SK-N-SH (cell line): ENCODE measurements around a stretch of chr22.

DNA sequence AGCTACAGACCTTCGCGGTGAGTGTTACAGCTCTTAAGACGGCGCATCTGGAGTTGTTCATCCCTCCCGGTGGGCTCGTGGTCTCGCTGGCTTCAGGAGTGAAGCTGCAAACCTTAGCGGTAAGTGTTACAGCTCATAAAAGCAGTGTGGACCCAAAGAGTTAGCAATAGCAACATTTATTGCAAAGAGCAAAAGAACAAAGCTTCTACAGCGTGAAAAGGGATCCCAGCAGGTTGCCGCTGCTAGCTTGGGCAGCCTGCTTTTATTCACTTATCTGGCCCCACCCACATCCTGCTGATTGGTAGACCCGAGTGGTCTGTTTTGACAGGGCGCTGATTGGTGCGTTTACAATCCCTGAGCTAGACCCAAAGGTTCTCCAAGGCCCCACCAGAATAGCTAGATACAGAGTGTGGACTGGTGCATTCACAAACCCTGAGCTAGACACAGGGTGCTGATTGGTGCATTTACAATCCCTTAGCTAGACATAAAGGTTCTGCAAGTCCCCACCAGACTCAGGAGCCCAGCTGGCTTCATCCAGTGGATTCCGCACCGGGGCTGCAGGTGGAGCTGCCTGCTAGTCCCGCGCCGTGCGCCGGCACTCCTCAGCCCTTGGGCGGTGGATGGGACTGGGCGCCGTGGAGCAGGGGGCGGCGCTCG lies 725.4 kb downstream of the TBC1D22A start:
- RRBS = no CpG with 5 or more reads among the region's 26 CpGs
CAGE:
- cytosol, long polyA plus RNA = no peak
- long polyA plus RNA = no peak
- nucleus, long polyA plus RNA = no peak

DNA sequence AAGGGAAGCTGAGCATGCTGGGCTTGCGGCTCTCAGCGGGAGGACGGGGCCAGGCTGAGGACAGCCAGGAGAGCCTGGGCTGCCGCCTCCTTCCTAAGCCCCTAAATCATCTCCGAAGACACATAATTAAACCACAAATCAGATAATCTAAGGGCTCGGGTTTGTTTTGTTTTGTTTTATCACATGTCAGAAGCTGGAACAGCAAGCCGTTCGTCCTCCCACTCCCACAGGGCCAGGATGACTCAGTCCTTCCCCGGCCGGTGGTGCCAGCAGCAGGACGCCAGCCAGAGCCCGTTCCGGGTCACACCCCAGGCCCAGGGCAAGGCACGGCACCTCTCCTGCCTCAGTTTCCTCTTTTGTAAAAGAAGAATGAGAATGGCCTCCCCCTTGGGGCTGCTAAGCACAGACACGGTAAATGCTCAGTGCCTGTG lies 399.3 kb upstream of the TAFA5 start:
- RRBS = 3% methylated on average over 4 of the region's 15 CpGs
CAGE:
- cytosol, long polyA plus RNA = no peak
- long polyA plus RNA = no peak
- nucleus, long polyA plus RNA = no peak

GRCh38 chr22:48097301-48097863 lies 392.0 kb upstream of the TAFA5 start:
- RRBS = no CpG with 5 or more reads among the region's 11 CpGs
CAGE:
- cytosol, long polyA plus RNA = no peak
- long polyA plus RNA = no peak
- nucleus, long polyA plus RNA = no peak

GRCh38 chr22:48369936-48370423 lies 119.4 kb upstream of the TAFA5 start:
- RRBS = no CpG with 5 or more reads among the region's 11 CpGs
CAGE:
- cytosol, long polyA plus RNA = no peak
- long polyA plus RNA = no peak
- nucleus, long polyA plus RNA = no peak

- RRBS = no CpG with 5 or more reads among the region's 15 CpGs
CAGE:
- cytosol, long polyA plus RNA = no peak
- long polyA plus RNA = no peak
- nucleus, long polyA plus RNA = no peak
These were observed 12.0 kb upstream of the TAFA5 start for GRCh38 chr22:48477343-48477860.

GRCh38 chr22:48576444-48577344 lies 87.3 kb downstream of the TAFA5 start:
- RRBS = 4% methylated on average over 56 of the region's 98 CpGs
CAGE:
- cytosol, long polyA plus RNA = no peak
- long polyA plus RNA = no peak
- nucleus, long polyA plus RNA = no peak

GRCh38 chr22:48719065-48719468 lies 229.7 kb downstream of the TAFA5 start:
- RRBS = no CpG with 5 or more reads among the region's 15 CpGs
CAGE:
- cytosol, long polyA plus RNA = no peak
- long polyA plus RNA = no peak
- nucleus, long polyA plus RNA = no peak

- RRBS = no CpG with 5 or more reads among the region's 4 CpGs
CAGE:
- cytosol, long polyA plus RNA = no peak
- long polyA plus RNA = no peak
- nucleus, long polyA plus RNA = no peak
These were observed 577.4 kb downstream of the TAFA5 start for GRCh38 chr22:49066881-49067080.

DNA sequence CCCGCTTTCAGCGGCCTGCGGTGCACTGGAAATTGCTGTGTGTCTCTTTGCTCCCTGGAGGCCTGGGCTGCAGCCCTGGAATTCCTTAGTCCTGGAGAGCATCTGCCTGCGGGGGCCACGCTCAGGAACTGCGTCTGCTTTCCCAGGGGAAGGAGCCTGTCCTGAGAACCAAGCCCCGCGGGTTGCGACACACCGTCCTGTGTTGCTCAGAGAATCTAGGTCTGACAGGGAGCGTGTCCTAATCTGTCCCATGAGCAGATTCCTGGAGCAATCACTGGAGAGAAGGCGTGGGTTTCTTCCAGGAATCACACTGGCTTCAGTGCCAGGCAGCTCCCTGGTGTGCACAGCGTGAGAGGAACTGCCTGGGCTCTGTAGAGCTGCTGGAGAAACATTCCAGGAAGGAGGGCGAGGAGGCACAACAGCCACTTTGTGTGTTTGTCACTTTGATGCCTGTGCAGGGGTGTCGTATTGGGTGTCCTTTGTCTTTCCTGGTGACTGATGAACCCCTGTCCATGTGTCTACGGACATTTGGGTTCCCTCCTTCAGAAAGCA lies 630.3 kb downstream of the TAFA5 start:
- RRBS = no CpG with 5 or more reads among the region's 16 CpGs
CAGE:
- cytosol, long polyA plus RNA = no peak
- long polyA plus RNA = no peak
- nucleus, long polyA plus RNA = no peak

GRCh38 chr22:49462889-49463335 lies 364.8 kb downstream of the BRD1 start:
- RRBS = 49% methylated on average over 7 of the region's 16 CpGs
CAGE:
- cytosol, long polyA plus RNA = no peak
- long polyA plus RNA = no peak
- nucleus, long polyA plus RNA = no peak

GRCh38 chr22:49610457-49611360 lies 217.0 kb downstream of the BRD1 start:
- RRBS = no CpG with 5 or more reads among the region's 7 CpGs
CAGE:
- cytosol, long polyA plus RNA = no peak
- long polyA plus RNA = no peak
- nucleus, long polyA plus RNA = no peak

GRCh38 chr22:49620321-49621006 lies 207.2 kb downstream of the BRD1 start:
- RRBS = 28% methylated on average over 2 of the region's 24 CpGs
CAGE:
- cytosol, long polyA plus RNA = no peak
- long polyA plus RNA = no peak
- nucleus, long polyA plus RNA = no peak

DNA sequence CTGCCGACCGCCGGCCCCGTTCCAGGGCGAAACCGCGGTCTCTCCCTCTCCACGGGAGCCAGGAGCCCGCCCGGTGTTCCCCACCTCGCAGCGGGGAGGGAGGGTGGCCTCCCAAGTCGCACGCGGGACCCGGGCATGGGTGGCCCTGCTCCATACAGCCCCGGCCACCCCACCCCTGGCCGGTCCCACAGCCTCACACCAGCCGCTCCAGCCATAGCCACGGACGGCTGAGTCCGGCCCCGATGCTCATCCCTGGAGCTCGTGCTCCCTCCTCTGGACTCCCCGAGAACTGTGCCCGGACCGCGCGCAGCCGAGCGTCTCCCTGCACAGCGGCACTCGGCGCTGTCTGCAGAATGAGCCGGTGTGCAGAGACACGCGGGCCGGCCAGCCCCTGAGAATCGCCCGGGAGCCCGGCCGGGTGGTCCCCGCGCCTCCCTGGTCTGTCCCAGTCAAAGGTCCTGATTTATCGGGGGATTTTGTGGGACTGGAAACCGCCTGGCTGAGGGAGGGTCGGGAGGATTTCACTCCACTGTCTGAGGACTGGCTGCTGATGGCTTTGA lies 102.8 kb downstream of the BRD1 start:
- RRBS = 8% methylated on average over 32 of the region's 47 CpGs
CAGE:
- cytosol, long polyA plus RNA = no peak
- long polyA plus RNA = no peak
- nucleus, long polyA plus RNA = no peak

- RRBS = 81% methylated on average over 3 of the region's 29 CpGs
CAGE:
- cytosol, long polyA plus RNA = no peak
- long polyA plus RNA = no peak
- nucleus, long polyA plus RNA = no peak
These were observed 36.8 kb downstream of the BRD1 start for GRCh38 chr22:49790651-49791411.

DNA sequence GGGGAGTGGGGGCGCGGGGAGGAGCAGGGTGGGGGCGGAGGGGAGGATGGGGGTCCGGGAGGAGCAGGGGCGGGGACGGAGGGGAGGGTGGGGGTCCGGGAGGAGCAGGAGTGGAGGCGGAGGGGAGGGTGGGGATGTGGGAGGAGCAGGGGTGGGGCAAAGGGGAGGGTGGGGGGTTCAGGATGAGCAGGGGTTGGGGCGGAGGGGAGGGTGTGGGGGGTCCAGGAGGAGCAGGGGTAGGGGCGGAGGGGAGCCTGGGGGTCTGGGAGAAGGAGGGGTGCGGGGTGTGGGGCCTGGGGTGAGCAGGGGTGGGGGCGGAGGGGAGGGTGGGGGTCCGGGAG lies 17.1 kb downstream of the CRELD2 start:
- RRBS = 3% methylated on average over 3 of the region's 13 CpGs
CAGE:
- cytosol, long polyA plus RNA = no peak
- long polyA plus RNA = no peak
- nucleus, long polyA plus RNA = no peak

GRCh38 chr22:49947032-49947491 lies 13.5 kb upstream of the PIM3 start:
- RRBS = 95% methylated on average over 5 of the region's 14 CpGs
CAGE:
- cytosol, long polyA plus RNA = no peak
- long polyA plus RNA = no peak
- nucleus, long polyA plus RNA = no peak

DNA sequence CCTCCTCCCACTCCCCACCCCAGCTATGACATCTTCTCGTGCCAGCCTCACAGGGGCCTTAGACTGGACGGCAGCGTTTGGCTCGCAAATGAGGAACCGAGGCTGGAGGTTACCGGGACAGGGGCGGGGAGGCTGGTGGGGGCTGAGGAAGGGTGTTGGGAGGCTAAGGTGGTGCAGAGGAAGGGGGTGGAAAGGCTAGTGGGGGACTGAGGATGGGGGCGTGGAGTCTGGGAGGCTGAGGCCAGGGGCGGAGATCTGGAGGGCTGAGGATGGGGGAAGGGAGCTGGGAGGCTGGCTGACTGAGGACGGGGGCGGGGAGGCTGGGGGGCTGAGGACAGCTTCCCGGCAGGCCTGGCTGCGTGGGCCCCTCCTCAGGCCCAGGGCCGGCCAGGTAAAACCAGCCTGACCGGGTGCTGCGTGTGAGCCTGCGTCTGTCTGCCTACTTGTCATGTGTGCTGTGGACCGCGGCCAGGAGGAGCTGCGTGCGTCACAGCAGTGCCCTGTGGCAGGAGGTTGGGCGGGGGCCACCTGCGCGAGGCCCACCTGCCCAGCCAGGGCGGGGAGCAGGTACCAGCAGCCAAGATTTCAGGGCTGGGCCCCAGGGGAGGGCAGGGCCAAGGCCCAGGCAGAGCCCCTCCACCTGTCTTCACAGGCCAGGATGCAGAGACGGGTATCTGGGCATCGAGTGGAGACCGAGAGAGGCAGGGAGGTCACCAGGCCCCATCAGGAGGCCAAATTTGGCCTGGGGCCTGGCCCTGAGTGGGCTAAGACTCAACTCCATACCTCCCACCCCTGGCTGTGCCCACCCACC lies 9.4 kb upstream of the PIM3 start:
- RRBS = 98% methylated on average over 2 of the region's 28 CpGs
CAGE:
- cytosol, long polyA plus RNA = no peak
- long polyA plus RNA = no peak
- nucleus, long polyA plus RNA = no peak

DNA sequence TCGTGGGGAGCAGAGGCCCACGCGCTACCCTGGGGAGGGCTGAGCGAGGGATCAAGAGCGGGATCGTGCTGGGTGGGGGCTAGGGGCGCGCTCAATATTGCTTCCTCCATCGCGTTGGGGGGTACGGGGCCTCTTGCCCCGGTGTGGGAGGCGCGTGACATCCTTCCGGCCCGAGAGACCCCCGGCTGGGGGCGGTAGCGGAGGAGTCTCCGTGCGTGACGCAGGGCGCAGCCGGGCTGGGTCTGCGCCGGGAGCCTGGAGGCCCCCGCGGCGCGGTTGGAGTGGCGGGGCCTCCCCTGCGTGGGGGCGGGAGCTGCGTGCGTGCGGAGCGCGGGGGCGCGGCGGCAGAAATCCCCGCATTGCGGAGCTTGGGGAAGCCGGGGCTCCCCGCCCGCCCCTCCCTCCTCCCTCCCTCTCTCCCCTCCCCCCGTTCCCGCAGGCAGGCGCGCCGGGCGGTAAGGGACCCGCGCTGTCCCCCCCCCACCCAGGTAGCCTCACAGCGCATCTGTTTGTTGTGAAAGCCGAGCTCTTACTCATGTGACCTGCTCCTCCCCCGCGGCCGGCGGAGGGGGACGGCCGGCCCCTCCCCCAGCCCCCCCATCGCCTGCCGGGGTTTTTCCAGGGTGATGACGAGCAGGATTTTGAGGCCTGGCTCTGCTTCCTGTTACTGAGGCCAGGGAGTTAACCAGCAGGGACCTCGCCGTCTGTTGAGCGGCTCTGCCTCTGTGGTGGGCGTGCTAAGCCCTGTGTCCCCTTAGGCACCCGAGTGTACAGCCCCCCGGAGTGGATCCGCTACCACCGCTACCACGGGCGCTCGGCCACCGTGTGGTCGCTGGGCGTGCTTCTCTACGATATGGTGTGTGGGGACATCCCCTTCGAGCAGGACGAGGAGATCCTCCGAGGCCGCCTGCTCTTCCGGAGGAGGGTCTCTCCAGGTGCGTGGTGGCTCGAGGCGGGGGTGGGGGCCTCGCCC lies 1.6 kb downstream of the PIM3 start:
- RRBS = 16% methylated on average over 19 of the region's 89 CpGs
CAGE:
- cytosol, long polyA plus RNA = no peak
- long polyA plus RNA = no peak
- nucleus, long polyA plus RNA = no peak

DNA sequence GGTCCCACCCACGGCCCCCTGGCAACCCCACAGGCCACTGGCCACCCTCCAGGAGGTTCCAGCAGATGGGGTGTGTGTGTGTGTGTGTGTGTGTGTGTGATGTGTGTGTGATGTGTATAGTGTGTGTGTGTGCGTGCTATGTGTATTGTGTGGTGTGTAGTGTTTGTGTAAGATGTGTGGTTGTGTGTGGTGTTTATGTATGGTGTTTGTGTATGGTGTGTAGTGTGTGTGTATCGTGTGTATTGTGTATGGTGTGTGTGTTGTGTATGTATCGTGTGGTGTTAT lies 12.1 kb downstream of the PIM3 start:
- RRBS = no CpG with 5 or more reads among the region's 4 CpGs
CAGE:
- cytosol, long polyA plus RNA = no peak
- long polyA plus RNA = no peak
- nucleus, long polyA plus RNA = no peak

DNA sequence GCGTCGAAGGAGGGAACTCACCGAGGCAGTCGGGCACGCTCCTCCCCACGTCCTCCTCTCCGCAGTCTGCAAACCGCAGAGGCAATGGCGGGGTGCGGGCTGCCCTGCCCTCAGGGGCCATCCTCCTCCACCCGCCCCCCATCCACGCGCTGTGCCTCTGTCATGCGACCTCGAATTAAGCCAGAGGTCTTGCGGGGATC lies 12.5 kb downstream of the IL17REL start:
- RRBS = no CpG with 5 or more reads among the region's 16 CpGs
CAGE:
- cytosol, long polyA plus RNA = no peak
- long polyA plus RNA = no peak
- nucleus, long polyA plus RNA = no peak